ENCODE measurements around a stretch of chr15.

DNA sequence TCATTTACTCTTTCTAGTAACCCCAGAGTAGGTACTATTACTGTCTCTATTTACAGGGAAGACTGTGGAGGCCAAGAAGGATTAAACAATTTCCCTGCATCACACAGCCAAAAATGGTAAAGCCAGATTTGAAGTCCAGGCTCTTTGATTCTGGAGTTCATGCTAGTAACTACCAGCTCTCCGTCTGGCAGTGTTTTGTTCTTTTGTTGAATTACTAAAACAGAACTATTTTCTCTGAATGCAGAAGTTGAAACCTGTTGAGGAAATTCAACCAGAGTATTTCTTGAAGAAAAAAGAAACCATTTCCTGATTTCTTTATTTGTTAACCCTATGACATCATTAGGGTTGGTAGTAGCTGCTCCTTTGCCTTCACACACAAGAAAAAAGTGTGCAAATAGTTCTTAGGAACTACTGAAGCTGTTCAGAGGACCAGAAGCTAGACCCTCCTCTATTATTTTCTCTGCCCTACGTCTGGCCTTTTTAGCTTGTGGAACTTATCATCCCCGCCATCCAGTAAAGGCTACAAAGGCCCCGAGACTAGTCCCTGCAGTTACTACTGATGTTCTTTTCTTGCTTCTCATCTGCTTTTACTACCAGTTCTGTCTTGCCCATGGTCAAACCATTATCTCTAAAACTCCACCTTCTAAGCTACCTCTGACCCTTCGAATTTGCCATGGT is 34.4 kb downstream of the CRTC3 start:
- PRO-cap: no peak

DNA sequence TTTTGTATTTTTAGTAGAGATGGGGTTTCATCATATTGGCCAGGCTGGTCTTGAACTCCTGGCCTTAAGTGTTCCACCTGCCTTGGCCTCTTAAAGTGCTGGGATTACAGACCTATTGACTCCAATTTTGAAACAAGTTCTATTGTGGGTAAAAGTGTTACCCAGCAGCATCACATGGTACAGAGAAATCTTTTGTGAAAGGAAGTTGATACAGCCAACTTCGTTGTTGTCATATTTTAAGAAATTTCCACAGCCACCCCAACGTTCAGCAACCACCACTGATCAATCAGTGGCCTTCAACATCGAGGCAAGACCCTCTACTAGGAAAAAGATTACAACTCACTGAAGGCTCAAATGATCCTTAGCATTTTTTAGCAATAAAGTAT is 38.8 kb downstream of the CRTC3 start:
- PRO-cap: no peak

- PRO-cap: no peak
Observed at GRCh38 chr15:90570970-90571623, 41.4 kb downstream of the CRTC3 start.

DNA sequence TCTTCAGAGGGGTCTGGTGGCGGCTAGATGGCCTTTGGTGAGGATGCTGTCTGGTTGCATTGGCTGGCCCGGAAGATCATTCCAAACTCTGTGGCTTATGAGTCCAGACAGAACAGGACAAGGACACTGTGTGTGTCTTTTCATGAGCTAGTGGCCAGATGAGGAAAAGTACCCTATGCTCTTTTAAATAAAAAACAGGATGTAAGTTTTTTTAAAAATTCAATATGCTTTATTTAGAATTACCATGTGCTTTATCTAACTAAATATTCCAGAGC is 51.3 kb downstream of the CRTC3 start:
- PRO-cap: no peak

- PRO-cap: no peak
Observed at GRCh38 chr15:90826213-90826506, 42.2 kb upstream of the FURIN start.

GRCh38 chr15:90872141-90872605 is 3.8 kb downstream of the FURIN start:
- PRO-cap: bidirectional peak, plus-strand start at chr15:90872184, minus-strand start at chr15:90872067

DNA sequence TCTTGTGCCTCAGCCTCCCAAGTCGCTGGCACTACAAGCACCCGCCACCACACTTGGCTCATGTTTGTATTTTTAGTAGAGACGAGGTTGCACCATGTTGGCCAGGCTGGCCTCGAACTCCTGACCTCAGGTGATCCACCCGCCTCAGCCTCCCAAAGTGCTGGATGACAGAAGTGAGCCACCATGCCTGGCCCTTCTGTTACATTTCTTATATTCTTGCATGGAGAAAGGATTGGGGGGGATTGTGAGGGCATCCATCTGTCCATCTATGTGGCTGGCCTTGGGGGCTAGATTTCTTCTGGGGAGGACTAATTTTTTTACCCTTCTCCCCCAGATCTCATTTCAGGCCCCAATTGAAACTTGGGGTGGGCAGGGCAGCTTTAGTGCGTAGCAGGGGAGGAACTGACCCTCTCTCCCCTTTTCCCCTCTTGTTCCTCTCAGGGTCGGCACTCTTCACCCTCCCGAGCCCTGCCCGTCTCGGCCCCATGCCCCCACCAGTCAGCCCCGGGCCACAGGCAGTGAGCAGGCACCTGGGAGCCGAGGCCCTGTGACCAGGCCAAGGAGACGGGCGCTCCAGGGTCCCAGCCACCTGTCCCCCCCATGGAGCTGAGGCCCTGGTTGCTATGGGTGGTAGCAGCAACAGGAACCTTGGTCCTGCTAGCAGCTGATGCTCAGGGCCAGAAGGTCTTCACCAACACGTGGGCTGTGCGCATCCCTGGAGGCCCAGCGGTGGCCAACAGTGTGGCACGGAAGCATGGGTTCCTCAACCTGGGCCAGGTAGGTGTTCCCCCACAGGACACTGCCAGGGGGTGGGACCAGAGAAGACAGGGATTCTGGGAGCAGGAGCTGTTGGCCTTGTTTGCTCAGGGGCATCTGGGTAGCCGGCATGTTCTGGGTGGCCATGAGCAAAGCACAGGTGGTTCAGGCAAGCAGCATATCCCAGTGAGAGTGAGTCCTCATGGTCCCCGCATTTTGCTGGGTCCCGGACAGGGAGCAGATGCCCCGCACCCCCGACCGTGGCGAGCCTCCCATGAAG is 7.1 kb downstream of the FURIN start:
- PRO-cap: no peak

GRCh38 chr15:90881978-90882476 is 2.3 kb upstream of the FES start:
- PRO-cap: no peak

GRCh38 chr15:90903673-90904251 is 660 bp downstream of the MAN2A2 start:
- PRO-cap: bidirectional peak, plus-strand start at chr15:90904012, minus-strand start at chr15:90903912

DNA sequence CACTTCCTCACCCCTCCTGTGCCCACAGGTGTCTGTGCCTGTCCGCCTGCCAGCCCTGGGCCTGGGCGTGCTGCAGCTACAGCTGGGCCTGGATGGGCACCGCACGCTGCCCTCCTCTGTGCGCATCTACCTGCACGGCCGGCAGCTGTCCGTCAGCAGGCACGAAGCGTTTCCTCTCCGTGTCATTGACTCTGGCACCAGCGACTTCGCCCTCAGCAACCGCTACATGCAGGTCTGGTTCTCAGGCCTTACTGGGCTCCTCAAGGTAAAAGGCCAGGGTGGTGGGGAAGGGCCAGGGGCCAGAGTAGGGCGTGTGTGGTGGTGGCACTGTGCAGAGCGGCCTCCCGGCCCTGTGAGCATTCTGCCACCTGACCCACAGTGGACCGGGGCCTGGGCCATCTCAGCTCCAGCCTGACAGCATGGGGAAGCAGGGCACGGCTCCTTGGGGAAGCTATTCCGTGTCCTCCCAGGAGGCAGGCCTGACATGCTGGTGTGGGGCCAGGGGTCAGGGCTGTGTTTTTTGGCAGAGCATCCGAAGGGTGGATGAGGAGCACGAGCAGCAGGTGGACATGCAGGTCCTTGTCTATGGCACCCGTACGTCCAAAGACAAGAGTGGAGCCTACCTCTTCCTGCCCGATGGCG is 9.0 kb downstream of the MAN2A2 start:
- PRO-cap: no peak

- PRO-cap: bidirectional peak, plus-strand start at chr15:90956831, minus-strand start at chr15:90956590
Observed at GRCh38 chr15:90956319-90957074, 1.8 kb downstream of the RCCD1 start.

DNA sequence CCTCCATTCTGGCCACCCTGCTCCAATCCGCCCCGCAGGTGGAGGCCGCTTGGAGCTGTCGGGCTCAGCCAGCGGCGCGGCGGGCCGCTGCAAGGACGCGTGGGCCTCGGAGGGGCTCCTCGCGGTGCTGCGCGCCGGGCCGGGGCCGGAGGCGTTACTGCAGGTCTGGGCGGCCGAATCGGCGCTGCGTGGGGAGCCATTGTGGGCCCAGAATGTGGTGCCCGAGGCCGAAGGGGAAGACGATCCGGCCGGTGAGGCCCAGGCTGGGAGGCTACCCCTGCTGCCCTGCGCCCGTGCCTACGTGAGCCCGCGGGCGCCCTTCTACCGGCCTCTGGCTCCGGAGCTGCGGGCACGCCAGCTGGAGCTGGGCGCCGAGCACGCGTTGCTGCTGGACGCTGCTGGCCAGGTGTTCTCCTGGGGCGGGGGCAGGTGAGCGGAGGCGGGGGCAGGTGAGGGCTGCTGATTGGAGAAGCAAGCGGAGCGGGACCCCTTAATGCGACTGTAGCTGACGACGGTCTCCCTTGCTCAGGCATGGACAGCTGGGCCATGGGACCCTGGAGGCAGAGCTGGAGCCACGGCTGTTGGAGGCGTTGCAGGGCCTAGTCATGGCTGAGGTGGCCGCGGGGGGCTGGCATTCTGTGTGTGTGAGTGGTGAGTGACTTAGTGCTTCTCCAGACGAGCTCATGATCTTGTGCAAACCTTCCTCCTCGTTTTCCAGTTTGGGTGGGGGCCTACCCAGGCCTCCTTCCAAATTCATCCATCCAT is 2.6 kb downstream of the RCCD1 start:
- PRO-cap: bidirectional peak, plus-strand start at position 67 of the sequence, minus-strand start at position 40 of the sequence; bidirectional peak, plus-strand start at position 157 of the sequence, minus-strand start at position 159 of the sequence; bidirectional peak, plus-strand start at position 521 of the sequence, minus-strand start at position 387 of the sequence

GRCh38 chr15:90959730-90960546 is 5.3 kb downstream of the RCCD1 start:
- PRO-cap: no peak

DNA sequence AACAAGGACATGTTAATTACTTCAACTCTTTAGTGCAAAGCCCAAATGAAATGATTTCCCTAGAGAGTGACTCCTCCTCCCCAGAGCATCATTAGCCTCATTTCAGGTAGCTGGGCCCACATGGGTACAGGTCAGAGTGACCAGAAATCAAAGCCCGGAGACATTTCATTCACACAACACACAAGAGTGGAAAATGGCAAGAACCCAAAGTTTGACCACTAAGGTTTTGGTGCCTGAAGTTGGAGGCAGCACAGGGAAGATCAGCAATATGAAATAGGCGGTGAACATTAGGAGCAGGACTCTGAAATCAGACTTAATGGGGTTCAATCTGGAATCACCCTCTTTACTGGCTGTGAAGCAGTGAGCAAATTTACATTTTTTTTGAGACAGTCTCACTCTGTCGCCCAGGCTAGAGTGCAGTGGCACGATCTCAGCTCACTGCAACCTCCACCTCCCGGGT is 19.6 kb downstream of the PRC1 start:
- PRO-cap: no peak

- PRO-cap: no peak
Observed at GRCh38 chr15:91055861-91056474, 33.6 kb upstream of the VPS33B start.

GRCh38 chr15:91496346-91496767 is 357.2 kb upstream of the SLCO3A1 start:
- PRO-cap: no peak

- PRO-cap: no peak
Observed at GRCh38 chr15:91663822-91665008, 189.3 kb upstream of the SLCO3A1 start.

GRCh38 chr15:91693801-91694915 is 159.3 kb upstream of the SLCO3A1 start:
- PRO-cap: no peak

- PRO-cap: no peak
Observed at GRCh38 chr15:91694916-91695216, 158.6 kb upstream of the SLCO3A1 start.

GRCh38 chr15:91861192-91861427 is 7.6 kb downstream of the SLCO3A1 start:
- PRO-cap: no peak